ENCODE results near the genes CSF3 and THRA.

DNA sequence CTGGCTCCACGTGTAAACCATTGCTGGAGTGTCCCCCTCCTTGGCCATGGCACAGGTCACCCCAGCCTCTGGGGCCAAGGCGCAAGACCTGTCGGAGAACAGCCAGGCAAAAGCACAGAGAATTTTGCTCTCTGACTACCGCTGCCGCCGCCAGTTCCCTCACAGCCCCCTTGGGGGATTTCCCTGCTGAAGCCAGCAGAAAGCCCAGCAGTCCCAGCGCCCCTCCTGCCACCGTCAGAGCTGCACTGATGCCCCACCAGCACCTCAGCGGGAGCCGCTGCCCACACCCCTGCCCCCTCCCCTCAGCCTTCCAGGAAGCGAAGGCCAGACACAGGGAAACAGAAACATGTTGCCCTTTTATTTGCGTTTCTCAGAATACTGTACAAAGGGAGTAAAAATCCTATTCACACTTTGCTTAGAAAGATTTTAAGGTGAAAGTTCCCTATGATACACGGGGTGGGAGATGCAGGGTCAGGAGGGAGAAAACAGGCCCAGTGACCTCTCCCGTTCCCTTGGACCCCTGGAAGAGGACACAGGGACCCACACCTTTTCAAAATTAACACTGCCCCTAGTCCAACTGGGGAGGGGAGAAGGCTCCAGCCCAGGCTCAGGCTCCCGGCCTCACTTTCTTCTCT is 2.4 kb upstream of the GSDMB start:
- PRO-cap: unidirectional peak, minus-strand start at position 239 of the sequence

- PRO-cap: no peak
These were observed 566 bp downstream of the PSMD3 start for GRCh38 chr17:39981283-39981463.

DNA sequence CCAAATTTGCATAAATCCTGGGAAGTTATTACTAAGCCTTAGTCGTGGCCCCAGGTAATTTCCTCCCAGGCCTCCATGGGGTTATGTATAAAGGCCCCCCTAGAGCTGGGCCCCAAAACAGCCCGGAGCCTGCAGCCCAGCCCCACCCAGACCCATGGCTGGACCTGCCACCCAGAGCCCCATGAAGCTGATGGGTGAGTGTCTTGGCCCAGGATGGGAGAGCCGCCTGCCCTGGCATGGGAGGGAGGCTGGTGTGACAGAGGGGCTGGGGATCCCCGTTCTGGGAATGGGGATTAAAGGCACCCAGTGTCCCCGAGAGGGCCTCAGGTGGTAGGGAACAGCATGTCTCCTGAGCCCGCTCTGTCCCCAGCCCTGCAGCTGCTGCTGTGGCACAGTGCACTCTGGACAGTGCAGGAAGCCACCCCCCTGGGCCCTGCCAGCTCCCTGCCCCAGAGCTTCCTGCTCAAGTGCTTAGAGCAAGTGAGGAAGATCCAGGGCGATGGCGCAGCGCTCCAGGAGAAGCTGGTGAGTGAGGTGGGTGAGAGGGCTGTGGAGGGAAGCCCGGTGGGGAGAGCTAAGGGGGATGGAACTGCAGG is at the start of gene CSF3:
Gene CSF3, plus strand, starts transcription at position 120 of the 596 bp plus-strand sequence.
- PRO-cap: no peak

DNA sequence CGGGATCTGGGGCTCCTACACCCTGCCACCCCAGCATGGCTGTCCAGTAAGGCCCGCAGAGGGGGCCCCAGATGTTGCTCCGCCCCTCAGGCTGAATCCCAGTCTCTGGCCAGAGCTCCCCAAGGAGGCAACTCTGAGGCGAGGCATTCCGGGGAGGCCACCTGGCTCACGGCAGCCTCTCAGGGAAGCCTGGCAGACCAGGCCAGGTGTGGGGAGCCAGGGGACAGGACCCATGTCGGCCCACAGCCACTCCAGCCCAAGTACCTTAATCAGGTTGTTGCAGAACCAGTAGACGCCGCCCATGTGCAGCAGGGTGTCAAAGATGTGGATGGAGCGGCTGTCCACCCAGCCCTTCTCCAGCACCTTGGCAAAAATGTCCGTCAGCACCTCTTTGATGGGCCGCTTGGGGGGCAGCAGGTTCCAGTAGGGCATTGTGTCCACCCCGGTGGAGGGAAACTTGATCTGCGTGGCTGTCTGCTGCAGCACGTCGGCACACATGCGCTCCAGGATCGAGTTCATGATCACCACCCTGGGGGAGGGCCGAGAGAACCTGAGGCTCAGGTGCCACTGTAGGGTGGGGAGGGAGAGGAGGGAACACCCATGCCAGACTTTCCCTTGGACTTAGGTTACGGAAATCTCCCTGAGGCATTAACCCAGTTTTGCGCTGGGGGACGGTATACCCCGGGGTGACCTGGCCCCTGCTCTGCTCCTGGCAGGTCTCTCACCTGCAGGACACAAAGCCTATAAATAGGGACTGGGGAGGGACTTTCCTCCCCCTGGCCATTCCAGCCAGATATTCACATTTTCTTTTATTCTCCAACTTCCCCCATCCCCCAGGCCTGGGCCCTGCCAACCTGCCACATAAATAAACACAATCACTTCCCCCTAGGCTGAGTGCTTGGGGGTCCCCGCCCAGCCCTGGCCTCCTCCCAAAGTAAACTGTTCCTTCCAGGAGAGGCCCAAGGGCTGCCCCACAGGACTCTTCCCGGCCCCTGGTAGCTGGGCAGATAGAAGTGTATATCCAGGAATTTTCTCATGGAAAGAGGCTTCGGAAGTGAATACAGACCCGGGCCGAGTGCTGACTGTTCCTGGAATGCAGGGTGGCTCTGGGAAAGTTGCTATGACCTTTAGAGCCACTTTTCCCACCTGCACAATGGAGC is 8.0 kb downstream of the CSF3 start:
- PRO-cap: no peak

- PRO-cap: no peak
These were observed 4.2 kb upstream of the MED24 start for GRCh38 chr17:40058388-40058845.

DNA sequence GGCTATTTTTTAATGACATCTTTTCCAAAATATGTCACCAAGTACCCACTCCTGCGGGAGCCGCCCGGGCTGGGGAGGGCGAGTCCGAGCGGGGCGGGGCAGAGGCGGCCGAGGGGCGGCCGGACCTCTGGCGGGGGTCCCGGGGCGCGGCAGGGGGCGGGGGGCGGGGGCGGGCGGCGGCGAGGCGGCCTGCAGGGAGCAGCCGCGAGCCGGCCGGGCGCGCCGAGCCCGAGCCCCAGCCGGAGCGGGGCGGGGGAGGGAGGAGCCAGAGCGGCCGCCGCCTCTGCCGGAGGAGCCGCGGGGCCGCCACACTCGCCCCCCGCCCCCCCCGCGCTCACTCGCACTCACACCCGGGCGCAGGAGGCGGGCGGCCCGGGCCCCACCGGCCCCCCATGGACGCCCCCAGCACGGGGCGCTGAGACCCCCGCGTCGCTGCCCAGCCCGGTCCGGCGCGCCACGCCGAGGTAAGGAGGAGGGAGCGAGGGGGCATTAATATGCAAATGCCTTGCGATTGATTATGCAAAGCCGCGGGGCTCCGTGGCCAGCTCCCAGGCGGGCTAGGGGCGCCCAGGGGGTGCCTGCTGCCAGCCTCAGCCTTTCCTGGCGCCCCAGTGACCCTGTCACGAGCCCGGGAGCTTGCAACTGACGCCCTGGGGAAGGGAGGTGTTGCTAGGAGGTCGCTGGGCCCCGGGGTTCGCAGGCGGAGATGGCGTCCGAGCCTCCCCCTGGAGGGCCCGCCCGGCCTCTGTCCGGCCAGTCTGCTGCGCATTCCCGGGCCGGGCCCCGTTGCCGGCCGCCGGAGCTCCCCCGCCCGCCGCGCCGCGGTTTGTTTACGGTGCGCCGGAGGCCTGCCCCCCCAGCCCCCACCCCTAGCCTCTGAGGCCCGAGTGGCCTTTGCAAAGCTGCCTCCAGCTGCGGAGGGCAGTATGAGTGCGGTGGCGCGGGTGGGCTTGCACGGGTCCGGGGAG is at the start of gene THRA:
Gene THRA, plus strand, starts transcription at position 337 of the 968 bp plus-strand sequence.
- PRO-cap: bidirectional peak, plus-strand start at position 268 of the sequence, minus-strand start outside the sequence; bidirectional peak, plus-strand start at position 520 of the sequence, minus-strand start at position 466 of the sequence; bidirectional peak, plus-strand start at position 756 of the sequence, minus-strand start at position 747 of the sequence

DNA sequence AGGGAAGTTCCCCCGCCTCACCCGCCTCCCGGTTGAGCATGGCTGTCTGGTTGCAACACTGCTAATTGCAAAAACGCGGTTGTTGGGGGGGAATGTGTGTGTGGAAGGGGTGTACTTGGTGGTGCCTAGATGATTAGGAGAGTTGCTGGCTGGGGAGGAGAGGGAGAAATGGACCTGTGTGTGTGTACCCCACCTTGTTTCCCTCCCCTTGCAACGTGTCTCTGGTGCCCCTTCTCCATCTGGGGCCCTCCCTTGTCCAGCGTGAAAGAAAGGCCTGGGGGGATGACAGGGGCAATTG is 781 bp downstream of the THRA start:
- PRO-cap: no peak

GRCh38 chr17:40091369-40092341 is 8.7 kb downstream of the NR1D1 start:
- PRO-cap: no peak

- PRO-cap: no peak
These were observed 7.6 kb downstream of the MSL1 start for GRCh38 chr17:40129086-40130014.

GRCh38 chr17:40130015-40130787 is 8.4 kb downstream of the MSL1 start:
- PRO-cap: unidirectional peak, plus-strand start at chr17:40130223

- PRO-cap: no peak
These were observed 8.6 kb upstream of the CASC3 start for GRCh38 chr17:40131628-40132337.

- PRO-cap: no peak
These were observed 9.8 kb downstream of the CASC3 start for GRCh38 chr17:40150107-40150644.

DNA sequence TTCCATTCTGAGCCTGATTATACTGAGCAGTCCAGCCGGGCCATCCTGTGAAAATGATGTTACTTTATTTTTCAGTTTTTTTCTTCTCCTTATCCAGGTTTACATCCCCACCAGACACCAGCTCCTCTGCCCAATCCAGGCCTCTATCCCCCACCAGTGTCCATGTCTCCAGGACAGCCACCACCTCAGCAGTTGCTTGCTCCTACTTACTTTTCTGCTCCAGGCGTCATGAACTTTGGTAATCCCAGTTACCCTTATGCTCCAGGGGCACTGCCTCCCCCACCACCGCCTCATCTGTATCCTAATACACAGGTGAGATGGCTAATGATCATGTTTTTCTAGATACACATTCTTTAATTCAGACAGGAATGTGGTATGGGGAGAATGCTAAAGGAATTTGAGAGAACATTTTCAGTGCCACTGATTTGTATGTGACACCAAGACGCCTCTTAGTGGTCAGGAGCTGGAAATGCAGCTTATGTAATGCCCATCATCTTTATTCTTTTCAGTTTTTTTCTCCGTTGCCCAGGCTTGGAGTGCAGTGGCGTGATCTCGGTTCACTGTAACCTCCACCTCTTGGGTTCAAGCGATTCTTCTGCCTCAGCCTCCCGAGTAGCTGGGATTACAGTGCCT is 9.0 kb upstream of the RAPGEFL1 start:
- PRO-cap: no peak

GRCh38 chr17:40290798-40291730 is 3.4 kb downstream of the CDC6 start:
- PRO-cap: no peak

GRCh38 chr17:40317790-40318824 is 9.1 kb downstream of the RARA start:
- PRO-cap: bidirectional peak, plus-strand start at chr17:40318270, minus-strand start at chr17:40318081; bidirectional peak, plus-strand start at chr17:40318791, minus-strand start at chr17:40318667

- PRO-cap: no peak
These were observed 16.4 kb downstream of the RARA start for GRCh38 chr17:40325186-40326049.

DNA sequence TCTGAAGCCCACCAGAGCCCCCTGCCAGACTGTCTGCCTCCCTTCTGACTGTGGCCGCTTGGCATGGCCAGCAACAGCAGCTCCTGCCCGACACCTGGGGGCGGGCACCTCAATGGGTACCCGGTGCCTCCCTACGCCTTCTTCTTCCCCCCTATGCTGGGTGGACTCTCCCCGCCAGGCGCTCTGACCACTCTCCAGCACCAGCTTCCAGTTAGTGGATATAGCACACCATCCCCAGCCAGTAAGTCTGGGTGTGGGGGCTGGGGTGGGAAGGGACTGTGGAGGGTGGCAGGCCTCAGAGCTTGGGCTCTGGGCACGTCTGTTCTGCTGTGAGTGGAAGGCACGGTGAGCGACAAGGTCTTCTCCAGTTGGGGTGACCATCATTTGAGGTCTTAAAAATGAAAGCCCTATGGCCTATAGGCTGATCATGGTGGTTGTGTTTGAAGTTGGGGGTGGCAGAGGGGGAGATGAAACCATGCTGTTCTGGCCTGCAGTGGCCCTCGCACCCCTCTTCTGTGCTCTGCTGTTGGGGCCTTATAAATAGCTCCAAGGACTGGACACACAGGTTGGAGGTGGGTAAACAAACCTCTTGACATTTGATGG is 22.3 kb downstream of the RARA start:
- PRO-cap: no peak

DNA sequence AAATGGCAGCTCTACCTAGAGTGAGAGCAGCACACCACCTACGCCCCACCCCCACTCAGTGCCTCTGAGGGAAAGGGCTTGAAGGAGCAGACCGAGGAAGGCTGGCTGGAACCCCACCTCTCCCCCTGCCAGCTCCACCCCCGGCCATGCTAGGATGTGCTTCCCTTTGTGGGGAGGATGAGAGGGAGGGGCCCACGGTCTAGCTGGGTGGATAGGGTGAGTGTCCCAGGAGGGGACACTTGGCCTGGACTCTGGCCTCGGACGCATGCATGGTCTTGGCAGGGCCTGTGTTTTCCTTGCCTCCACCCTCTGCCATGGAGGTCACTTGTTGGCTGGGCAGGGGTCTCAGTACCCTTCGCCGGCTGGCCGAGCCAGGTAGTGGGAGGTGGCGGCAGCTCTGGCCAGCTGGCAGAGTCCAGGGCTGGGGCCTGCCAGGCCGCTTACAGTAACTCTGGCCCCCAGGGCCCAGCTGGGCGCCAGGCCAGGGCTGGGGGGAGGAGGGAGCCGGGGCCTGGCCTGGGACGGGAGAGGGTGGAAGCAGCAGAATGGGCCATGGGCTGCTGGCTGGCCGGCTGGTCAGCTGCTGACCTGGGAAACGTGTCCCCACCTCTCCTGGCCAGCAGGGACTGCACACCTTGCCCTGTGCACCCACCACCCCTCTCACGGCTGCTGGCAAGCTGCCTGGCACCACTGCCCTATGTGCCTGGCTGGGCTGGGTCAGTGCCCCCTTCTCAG is 22.9 kb downstream of the RARA start:
- PRO-cap: unidirectional peak, plus-strand start at position 543 of the sequence

- PRO-cap: no peak
These were observed 26.6 kb downstream of the GJD3 start for GRCh38 chr17:40338008-40338207.

GRCh38 chr17:40338991-40340119 is 25.2 kb downstream of the GJD3 start:
- PRO-cap: no peak

Measured in Calu3 (cell line).